Neuron (in vitro differentiated cells): ENCODE measurements around the genes ZNF85, ZNF730 and ZNF675.

GRCh38 chr19:19956577-19957179 lies 55.9 kb downstream of the ZNF93 start:
- PRO-cap = bidirectional peak, plus-strand start at chr19:19956991, minus-strand start at chr19:19956881

DNA sequence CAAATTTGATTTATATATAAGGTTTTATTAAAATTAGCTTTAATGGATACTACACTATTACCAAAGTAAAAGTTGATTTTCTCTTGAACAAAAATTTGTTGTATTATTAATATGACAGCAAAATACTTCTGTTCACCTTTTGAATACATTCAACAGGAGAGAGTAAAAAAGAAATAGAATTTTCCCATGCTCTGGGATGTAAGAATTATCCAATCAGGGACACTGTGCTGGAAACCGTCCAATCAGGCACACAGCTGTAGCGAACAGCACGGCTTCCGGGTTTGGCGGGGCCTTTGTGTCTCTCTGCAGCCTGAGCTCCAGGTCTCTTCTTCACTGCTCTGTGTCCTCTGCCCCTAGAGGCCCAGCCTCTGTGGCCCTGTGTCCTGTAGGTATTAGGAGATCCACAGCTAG lies 92.8 kb downstream of the ZNF737 start:
- PRO-cap = no peak

- PRO-cap = no peak
Observed at GRCh38 chr19:20613347-20614277, 47.8 kb downstream of the ZNF626 start.

- PRO-cap = no peak
Observed at GRCh38 chr19:20747494-20748118, 28.5 kb upstream of the ZNF66 start.

DNA sequence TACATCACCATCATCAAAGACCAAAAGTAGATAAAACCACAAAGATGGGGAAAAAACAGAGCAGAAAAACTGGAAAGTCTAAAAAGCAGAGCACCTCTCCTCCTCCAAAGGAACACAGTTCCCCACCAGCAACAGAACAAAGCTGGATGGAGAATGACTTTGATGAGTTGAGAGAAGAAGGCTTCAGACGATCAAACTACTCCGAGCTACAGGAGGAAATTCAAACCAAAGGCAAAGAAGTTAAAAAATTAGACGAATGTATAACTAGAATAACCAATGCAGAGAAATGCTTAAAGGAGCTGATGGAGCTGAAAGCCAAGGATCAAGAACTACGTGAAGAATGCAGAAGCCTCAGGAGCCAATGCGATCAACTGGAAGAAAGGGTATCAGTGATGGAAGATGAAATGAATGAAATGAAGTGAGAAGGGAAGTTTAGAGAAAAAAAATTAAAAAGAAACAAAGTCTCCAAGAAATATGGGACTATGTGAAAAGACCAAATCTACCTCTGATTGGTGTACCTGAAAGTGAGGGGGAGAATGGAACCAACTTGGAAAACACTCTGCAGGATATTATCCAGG lies 32.7 kb downstream of the ZNF66 start:
- PRO-cap = no peak

- PRO-cap = bidirectional peak, plus-strand start at chr19:20923332, minus-strand start at chr19:20923117
Observed at GRCh38 chr19:20922816-20923926, at the start of gene ZNF85. TSS of gene ZNF85 (plus strand) at chr19:20923251.

DNA sequence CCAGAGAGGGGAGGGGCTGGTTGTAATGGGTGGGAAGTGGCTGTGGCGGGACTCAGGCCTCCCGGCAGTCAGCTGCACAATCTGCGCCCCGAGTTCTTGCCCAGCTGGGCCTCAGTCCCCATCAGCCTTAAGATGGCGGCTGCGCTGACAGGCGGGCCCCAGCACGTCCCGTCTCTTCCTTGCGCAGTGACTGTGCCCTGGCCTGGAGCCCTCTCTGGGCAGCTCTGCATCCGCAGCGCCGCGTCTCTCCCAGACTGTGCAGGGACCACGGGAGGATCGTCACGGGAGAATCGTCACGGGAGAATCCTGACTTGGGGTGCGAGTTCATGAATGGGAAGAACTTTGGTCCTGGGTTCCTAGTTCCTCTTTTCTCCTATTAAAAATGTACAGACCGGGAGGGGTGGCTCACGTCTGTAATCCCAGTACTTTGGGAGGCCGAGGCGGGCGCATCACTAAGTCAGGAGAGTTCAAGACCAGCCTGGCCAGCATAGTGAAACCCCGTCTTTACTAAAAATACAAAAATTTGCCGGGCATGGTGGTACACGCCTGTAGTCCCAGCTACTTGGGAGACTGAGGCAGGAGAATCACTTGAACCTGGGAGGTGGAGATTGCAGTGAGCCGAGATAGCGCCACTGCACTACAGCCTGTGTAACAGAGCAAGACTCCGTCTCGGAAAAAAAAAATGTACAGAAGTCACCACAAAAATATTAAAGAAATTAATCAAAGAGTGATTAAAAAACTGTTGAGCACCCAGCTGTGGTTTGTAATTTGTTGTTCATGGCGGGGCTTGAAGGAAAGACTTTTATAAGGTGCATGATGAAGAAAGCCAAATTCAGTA lies 590 bp downstream of the ZNF430 start:
- PRO-cap = bidirectional peak, plus-strand start outside the sequence, minus-strand start at position 226 of the sequence

GRCh38 chr19:21263786-21264318 lies 65.4 kb downstream of the ZNF708 start:
- PRO-cap = no peak

- PRO-cap = no peak
Observed at GRCh38 chr19:21570091-21570787, 64.8 kb downstream of the ZNF429 start.

GRCh38 chr19:22427388-22427581 lies 5.1 kb upstream of the ZNF98 start:
- PRO-cap = no peak

DNA sequence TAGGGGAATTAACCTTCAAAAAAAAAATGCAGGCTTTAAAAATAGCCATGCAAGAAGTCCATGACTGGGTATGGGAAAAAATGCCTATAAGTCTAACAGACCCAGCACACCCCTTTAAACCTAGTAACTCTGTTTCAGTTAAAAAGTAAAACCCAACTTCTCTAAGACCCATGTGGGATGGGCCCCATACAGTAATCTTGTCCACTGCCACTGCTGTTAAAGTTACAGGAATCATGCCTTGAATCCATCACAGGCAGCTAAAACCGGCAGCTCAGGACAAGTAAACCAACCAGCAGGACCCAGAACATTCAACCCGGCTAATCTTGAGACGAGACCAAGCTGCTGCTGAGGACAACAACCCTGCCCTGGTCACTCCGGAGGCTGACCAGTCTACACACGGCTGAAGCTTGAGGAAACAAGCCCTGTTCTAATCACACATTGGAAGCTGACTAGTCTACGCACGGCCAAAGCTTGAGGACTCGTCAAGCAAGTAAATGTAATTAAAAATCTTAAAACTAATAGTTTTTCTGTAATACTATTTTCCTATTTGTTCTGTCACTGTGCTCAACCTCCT lies 105.2 kb upstream of the ZNF492 start:
- PRO-cap = no peak

DNA sequence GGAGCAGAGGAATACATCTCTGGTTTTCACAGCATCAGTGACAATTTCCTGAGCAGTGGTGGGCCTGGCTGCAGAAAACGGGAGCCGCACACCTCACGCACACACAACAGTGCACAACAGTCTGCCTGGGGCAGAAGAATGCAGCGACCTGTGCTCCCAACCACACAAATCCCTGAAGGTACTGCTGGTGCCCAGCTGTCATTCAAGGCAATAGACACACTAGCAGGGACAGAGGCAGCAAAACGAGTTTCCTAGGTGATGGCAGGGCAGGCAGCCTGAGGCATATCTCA lies 85.8 kb upstream of the ZNF492 start:
- PRO-cap = no peak

GRCh38 chr19:23116753-23117740 lies at the start of gene ZNF730:
TSS of gene ZNF730 (plus strand) at chr19:23117025.
- PRO-cap = bidirectional peak, plus-strand start at chr19:23117055, minus-strand start at chr19:23117427

DNA sequence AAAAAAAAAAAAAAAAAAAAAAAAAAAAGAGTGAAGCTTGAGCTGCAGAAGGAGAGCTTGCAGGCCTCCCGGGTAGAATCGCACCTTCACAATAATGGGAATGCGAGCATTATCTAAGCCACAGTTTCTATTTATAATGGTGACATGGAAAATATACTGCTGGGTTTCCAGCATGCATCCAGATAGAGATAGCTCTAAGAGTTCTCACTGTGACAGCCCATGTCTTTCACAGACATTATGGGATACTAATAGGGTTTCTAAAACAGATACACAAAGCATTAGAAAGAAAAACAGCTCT lies 15.0 kb downstream of the ZNF91 start:
- PRO-cap = no peak

DNA sequence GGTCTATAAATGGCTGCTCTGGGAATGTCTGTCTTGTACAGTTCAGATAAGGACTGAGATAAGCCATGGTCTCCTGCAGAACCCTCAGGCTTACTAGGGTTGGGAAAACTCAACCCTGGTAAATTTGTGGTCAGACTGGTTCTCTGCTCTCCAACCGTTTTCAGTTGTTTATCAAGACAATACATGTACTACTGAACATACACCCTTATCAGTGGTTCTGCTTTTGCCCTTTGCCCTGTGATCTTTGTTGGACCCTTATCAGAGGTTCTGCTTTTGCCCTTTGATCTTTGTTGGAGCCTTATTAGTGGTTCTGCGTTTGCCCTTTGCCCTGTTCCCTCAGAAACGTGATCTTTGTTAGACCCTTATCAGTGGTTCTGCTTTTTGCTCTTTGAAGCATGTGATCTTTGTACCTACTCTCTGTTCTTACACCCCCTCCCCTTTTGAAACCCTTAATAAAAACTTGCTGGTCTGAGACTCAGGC lies 37.2 kb downstream of the ZNF675 start:
- PRO-cap = no peak

GRCh38 chr19:23687096-23687508 lies at the start of gene ZNF675:
TSS of gene ZNF675 (minus strand) at chr19:23687212.
- PRO-cap = bidirectional peak, plus-strand start at chr19:23686779, minus-strand start at chr19:23687138

DNA sequence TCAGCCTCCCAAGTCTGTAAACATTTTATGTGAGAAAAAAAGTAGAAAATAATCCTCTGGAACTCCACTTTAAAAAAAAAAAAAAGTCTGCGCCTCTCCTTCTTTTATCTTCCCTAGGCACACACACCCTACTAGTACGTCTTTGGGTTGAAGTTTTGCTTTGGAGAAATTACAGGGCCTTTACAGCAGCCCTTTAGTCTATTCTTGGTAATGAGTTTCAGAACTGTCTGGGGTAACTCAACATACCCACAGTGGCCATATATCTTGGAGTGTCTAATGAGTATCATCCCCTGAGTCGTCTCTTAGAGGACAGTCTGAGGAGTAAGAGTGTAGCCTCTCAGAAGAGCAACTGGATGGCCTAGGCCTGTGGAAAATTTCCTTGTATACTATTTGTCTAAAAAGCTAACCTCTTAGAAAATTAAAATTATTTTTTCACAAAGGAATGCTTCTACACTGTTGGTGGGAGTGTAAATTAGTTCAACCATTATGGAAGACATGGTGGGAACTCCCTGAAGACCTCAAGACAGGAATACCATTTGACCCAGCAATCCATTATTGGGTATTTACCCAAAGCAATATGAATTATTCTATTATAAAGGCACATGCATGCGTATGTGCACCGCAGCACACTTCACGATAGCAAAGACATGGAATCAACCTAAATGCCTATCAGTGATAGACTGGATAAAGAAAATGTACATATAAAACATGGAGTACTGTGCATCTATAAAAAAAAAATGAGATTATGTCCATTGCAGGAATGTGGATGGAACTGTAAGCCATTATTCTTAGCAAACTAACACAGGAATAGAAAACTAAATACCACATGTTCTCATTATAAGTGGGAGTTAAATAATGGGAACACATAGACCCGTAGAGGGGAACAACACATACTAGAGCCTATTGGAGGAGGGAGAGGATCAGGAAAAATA lies 2.2 kb downstream of the RPSA2 start:
- PRO-cap = no peak

GRCh38 chr19:23906758-23907260 lies 7.9 kb upstream of the ZNF726 start:
- PRO-cap = no peak

DNA sequence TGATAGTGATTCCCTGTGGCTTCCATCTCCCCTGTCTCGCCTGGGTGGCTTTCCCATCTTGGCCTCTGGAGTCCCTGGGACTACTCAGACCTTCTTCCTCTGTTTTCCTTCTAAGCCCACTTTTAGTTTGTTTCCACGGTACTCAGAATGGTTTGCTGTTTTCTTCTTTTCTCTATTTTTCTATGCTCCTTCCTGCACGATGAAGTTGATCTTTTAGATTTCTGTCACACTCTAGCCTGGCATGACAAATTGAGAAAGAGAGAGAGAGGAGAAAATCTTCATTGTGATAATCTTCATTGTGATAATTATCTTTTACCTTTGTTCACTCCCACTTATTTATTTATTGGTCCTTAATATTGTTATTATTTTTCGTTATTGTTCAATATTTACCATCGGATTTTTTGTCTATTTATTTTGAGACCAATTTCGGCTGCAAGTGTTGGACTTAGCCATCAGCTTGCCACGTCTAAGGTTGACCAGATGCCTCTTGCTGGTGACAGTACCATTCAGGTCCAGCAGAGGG lies 1435.5 kb downstream of the UQCRFS1 start:
- PRO-cap = no peak

DNA sequence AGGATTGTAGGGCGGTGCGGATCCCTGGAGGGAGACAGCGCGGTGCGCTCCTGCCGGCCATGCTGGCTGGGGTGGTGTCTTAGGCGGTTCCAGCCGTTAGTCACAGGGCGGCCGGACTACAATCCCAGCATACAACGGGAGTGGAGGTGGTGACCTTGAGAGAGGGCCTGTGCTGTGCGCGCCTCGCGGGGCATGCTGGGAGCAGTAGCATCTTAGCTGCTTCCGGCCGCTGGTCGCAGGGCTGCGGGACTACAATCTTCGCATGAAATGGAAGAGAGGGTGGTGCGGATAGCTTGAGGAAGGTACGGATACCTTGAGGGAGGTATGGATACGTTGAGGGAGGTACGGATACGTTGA lies 1419.2 kb downstream of the UQCRFS1 start:
- PRO-cap = bidirectional peak, plus-strand start at position 254 of the sequence, minus-strand start at position 73 of the sequence